Foreskin keratinocyte (primary cell): ENCODE data around the genes IVNS1ABP, RGS18 and RGS2.

DNA sequence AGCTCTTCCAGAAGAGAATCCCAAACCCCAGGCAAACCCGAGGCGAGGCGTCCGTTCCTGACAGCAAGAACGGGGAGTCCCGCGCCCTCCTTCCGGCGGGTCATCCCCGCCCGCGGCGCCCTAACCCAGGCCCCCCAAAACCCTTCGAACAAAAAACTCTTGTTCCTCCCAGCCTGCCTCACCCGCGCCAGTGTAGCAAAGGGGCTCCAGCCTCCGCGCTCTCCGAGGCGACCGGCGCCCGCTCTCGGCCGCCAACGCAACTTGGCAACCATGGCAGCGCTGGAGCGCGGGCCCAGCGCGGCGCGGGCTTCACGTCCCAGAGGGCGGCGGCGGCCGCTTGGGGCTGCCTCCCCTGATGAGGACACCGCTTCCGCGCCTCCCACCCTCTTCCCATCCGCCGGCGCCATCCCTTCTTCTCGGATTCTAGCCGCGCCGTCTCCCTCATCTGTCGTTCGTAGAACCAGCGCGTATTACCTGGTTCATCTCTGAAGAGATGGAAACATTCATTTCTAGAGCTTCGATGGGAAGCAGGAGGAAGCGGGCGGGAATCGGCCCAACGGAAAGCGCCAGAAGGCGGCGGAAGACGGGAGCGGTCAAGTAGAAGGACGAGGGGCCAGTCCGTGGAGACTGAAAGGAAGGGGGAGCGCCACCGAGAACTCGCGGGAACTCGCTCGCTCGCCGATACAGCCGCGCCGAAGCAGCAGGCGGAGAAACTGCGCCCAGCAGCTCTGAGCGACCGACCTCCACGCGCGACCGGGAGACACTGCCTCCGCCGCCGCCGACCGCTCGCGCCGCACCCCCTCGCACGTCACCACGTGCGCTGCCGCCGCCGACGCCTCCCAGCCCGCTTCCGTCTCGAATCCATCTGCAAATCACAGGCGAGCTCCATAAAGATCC is at the start of gene IVNS1ABP:
Gene IVNS1ABP, minus strand, starts transcription at position 765 of the 897 bp plus-strand sequence.
- RAMPAGE, total RNA: no peak

- RAMPAGE, total RNA: no peak
Observed at GRCh38 chr1:185478914-185479386, 161.9 kb upstream of the IVNS1ABP start.

DNA sequence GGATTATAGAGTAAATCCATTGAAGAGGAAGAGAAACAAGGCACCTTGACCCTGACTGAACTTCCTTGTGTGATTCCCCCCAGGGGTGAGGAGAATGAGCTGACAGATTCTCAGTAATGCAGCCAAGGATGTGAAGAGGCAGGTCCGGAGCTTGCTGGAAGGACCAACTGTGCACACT is 54.9 kb upstream of the HMCN1 start:
- RAMPAGE, total RNA: no peak

- RAMPAGE, total RNA: no peak
Observed at GRCh38 chr1:186296625-186296936, 502 bp downstream of the PRG4 start.

DNA sequence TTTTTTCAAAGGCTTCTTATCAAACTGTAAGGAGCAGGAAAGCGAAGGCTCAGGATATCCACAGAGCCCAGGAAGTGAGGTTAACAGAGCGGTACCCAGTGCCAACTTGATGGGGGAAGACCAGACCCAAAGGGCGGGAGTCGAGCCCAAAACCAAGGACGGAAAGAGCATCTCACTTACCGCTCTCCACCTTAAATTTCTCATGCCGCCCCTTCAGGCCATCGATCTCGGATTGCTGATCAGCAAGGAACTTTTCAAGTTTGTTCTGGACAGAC is 418 bp downstream of the TPR start:
- RAMPAGE, total RNA: no peak

DNA sequence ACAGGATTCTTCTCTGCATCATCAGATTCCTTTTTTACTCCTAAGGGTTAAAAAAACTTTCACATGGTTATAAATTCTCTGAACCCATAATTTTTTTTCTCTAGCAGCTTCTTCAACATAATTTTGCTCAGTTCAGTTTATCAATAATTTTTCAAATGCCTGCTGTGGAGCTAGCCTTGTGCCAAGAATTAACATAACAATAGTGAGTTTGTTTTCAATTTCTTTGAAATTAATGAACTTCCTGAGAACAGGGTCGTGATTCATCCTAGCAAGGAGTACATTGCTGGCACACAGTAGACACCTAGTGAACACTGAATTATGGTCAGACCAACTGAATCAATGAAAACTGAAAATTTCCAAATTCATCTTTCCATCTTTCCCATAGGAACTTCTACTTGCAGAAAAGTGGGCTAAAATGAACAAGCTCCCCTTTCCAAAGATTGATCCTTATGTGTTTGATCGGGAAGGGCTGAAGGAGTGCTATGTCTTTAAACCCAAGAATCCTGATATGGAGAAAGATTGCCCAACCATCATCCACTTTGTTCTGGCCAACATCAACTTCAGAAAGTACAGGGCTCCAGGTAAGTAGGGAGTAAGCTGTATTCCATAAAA is 148.6 kb downstream of the PLA2G4A start:
- RAMPAGE, total RNA: no peak

DNA sequence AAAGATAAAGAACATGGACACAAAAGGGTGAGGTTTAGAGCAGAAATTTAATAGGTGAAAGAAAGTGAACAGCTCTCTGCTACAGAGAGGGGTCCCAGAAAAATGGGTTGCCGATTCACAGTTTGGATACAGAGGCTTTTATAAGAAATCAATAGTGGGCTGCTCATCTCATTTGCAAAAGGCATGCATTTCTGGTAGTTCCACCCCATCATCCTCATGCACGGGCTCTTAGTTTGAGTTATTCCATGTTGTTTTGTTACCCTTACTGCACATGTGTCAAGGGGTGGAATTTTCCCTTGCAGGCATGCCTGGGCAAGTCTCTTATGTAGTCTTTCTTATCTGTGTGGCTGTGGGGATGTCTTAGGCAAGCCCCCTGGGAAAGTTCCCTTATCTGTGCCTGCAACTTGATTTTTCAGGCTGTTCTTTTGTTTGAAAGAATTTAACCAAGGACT is 579.3 kb downstream of the PLA2G4A start:
- RAMPAGE, total RNA: no peak

DNA sequence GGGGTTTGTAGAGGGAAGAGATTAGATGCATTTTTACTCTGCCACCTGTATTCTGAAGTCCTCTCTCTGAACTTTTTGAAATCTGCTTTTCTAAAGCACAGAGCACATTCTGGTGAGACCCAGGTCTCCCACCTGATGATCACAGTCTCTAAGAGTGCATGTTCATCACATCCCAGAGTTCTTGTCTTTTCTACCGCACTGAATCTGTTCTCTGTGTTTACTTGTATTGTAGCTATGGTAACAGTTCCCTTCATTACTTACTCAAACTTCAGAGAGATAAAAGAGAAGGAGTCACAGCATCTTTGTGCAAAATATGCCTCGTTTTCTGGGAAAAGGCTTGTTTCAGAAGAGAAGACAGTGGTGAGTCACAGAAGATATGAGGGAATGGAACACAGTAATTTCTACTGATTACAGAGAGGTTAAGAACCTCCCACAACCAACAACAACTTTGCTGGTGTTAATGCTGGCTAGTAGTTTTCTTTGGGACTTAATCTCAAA is 580.6 kb downstream of the PLA2G4A start:
- RAMPAGE, total RNA: no peak

DNA sequence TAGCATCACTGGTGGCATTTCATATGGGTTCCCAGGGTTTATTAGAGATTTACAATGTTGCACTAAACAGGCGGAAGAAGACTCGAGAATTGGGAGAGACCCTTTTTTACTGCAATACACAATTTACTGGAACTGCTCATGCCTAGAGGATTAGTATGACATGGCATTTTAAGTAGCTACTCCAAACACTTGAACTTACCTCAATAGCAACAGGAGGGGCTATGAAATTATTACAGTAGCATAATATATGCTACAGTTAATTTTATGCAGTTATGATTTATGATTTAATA is 86.7 kb upstream of the BRINP3 start:
- RAMPAGE, total RNA: no peak

DNA sequence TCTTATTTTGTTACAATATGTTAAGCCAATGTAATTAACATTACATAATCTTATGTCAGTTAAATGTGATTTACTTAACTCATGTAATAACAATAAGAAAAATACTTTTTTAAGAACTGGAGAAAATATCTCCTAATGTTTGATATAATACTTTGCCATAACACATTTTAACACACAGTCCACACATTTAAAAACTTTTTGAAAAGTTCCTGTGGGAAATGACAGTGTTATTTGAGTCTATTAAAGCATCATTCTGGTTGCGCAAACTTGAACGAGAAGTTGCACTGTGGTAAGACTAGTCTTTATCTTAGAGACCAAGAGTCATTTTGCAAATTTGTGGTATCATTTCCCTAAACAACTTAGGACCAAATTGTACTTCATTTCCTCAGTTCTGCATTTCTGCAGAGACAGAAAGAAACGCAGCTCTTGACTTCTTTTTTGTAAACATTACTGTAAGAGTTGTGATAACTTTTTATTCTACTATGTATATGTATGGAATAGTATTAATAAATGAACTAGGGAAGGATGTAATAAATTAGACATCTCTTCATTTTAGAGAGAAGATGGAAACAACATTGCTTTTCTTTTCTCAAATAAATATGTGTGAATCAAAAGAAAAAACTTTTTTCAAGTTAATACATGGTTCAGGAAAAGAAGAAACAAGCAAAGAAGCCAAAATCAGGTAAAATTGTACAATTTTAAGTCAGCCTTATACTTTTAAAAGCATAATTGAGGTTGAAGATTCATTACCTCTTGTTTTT is at the start of gene RGS18:
Gene RGS18, plus strand, starts transcription at position 388 of the 761 bp plus-strand sequence.
- RAMPAGE, total RNA: no peak

DNA sequence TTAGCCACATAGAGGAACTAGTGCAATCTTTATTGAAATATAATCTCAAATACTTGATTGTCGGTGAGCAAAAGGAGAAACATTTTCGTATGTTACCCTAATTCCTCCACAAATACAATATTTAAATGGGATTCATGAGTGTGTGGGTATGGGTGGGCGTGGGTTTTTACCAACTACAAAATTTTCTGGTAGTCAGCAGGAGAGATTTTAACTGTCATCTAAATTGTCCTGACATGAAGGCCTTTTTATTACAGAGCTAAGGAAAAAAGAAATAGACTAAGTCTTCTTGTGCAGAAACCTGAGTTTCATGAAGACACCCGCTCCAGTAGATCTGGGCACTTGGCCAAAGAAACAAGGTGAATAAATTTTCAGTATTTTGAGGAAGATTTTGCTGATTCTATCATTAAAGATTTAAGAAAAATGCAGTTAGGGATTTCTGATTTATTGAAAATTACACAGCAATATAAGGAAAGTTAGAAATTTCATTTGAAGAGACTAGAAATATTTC is 758 bp downstream of the RGS18 start:
- RAMPAGE, total RNA: no peak

- RAMPAGE, total RNA: no peak
Observed at GRCh38 chr1:192609130-192609585, 26.8 kb upstream of the RGS13 start.

- RAMPAGE, total RNA: no peak
Observed at GRCh38 chr1:192739383-192739962, 69.4 kb upstream of the RGS2 start.

- RAMPAGE, total RNA: no peak
Observed at GRCh38 chr1:192788172-192788742, 20.6 kb upstream of the RGS2 start.

DNA sequence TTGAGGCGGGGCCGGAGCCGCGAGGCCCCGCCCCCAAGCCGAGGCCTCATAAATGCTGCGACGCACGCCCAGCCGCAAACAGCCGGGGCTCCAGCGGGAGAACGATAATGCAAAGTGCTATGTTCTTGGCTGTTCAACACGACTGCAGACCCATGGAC is at the start of gene RGS2:
Gene RGS2, plus strand, starts transcription at position 75 of the 158 bp plus-strand sequence.
- RAMPAGE, total RNA: no peak

- RAMPAGE, total RNA: no peak
Observed at GRCh38 chr1:194547881-194548226, 1361.4 kb upstream of the B3GALT2 start.

DNA sequence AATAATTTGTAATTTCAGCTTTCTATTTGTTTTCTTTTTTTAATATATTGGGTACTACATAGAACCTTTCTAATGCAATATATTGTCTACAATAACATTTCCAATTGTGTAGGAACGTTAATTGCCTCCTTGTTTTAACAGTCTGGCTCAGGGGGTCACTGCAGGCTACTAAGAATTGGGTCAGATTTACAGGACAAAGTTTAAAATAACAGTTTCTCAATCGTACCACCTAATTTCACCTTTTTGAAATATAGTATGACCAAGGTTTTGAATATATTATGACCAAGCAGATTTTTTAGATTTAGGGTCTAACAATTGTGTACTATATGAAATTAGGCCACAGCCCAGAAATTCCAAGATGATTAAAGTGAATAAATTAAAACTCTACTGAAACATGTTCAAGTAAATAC is 2.5 kb downstream of the CFH start:
- RAMPAGE, total RNA: no peak

DNA sequence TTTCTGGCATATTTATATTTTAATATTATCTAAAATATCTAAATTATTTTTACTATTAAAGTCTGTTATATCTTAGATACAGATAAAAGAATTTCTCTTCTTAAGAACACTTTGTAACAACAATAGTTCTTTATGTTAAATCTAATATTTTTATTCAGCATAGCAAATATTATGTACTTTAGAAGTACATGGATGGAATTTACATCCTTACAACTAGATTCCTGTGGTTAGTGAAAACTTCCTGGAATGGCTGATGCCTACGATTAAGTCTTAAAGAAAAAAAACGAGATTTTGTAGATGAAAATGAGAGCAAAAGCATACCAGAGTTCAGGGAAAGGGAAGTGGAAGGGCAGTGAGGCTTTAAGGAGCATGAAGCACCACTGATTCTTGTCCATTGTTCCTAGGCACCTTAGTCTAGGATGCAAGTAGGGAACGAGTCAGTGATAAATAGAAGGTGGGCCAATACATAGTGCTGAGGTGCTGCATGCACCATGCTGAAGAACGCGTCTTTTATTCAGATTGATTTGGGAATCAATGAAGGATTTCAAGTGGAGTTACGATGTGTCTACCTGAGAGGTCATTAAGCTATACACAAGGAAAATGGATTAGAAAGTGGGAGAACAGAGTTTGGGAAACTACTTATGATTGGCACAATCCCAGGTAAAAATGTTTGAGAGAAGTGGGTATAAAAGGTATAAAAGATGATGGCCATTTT is 26.7 kb downstream of the CFH start:
- RAMPAGE, total RNA: no peak

- RAMPAGE, total RNA: no peak
Observed at GRCh38 chr1:196887501-196887831, 386 bp upstream of the CFHR4 start.

- RAMPAGE, total RNA: no peak
Observed at GRCh38 chr1:197915472-197916509, 1.4 kb upstream of the LHX9 start.